Skin of body (tissue), 2 donors: ENCODE measurements around a stretch of chr11.

GRCh38 chr11:10601823-10602507, 33.5 kb upstream of the LYVE1 start:
- RAMPAGE, long total RNA = no peak

DNA sequence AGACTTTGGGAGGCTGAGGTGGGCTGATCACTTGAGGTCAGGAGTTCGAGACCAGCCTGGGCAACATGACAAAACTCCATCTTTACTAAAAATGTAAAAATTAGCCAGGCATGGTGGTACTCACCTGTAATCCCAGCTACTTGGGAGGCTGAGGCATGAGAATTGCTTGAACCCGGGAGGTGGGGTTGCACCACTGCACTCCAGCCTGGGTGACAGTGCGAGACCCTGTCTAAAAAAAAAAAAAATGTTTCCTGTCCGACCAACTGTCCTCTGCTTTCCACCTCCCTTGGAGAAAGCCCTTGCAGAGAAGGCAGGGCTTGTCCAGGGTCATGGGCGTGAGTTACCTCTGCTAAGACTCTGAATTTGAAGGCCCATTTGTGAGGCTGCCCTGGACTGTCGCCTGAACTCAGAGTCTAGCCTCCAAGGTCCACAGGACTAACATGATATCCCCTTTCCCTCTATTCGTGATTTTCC, 3.4 kb downstream of the IRAG1 start:
- RAMPAGE, long total RNA = no peak

DNA sequence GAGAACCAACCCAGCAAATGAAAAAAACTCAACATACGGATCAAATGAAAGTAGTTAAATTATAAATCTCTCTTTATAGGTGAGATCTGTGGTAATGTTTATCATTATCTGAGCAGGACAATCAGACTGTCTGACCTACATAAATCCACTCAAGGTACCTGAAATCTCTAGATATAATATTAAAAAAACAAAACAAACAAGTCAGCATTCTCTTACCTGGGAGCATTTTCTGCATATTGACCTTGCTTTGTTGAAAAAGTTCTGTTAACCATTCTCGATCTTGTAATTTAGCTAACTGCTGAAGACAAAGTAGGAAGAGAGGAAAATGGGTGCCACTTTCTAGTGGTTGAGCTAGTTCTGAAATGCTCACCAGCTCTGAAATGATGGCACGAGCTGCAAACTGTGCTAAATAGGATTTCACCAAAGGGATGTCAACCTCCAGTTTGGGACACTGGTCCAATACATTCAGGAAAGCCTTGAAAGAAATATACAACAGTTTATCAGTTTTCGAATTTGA, 8.8 kb downstream of the EIF4G2 start:
- RAMPAGE, long total RNA = no peak

- RAMPAGE, long total RNA = no peak
Measured at GRCh38 chr11:10801262-10802635, 7.0 kb downstream of the EIF4G2 start.

DNA sequence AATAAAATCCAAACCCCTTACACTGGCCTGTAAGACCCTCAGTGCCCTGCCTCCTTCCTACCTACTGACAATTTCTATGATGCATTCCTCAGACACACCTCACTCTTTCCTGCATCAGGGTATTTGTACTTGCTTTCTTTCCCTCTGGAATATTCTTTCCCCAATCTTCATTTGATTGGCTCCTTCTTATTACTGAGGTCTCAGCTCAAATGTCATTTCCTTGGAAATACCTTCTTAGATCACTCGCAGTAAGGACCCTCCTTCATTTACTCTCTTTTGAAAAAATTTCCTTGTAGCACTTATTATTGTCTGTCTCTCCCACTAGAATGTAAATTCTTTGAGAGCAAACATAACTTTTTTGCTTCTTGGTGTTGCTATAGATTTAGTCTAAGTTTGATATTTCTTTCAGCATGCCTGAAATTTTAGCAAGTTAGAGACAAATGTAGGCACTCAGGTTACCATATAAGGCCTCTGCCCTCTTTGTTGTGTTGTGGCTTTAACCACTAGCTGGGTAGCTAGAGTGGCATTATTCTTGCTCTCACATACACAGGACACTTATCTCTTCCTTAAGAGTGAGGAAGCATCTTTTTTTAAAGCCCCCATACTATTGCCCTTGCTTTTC, 11.4 kb downstream of the ZBED5 start:
- RAMPAGE, long total RNA = no peak

DNA sequence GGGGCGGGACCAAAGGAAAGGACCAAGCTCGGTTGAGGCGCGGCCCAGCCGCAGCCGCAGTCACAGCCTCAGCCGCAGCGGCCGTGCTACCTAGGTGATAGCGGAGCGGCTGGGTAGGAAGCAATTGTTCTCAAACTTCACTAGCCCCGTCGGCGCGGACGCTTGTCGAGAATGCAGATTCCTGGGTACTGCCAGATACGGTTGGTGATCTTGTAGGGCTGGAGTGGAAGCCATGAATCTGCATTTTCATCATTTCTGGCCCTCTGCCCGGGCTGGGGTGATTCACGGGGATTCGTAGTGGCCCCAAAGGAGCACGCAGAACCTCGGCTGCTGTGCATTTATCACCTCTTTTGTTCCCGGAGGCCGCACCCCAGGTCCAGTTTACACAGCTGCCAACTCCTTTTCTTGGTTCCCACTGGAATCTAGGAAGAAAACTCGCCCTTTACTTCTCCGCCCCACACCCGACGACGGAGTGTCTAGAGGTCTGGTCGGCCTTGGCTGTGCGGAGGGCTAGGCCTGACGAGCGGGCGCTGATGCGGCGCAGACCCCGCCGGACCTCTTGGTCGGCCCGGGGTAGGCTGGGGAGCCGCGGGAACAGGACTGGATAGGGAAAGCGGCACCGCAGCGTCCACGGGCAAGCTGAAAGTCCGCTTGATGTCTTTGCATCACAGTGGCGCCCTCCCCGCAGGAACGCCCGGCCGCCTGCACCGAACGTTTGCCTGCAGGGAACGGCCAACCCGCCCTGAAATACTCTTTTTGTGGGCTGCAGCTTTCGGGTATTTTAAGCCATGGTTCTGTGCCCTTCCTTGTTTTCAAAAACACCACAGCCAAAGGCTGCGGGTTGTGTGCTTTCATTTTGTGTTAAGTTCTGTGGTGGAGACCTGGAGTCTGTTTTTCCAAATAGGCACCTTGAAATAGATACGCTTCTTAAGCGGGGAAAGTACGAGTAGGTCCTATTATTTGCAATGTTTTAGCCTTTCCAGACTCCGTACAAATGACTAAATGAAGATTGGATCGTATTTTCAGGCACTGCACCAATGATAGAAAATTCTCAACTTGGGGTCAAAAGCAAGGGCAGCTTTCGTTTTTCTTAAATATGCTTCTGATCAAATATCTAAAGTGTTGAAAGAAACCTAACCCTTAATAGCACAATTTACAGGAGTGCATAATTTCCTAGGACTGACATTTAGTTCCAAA, 712 bp upstream of the ZBED5 start:
- RAMPAGE, long total RNA = start-site peak on the plus strand centred at position 71 of the sequence, 48 bp wide, 63 and 11 reads in 2 replicates

DNA sequence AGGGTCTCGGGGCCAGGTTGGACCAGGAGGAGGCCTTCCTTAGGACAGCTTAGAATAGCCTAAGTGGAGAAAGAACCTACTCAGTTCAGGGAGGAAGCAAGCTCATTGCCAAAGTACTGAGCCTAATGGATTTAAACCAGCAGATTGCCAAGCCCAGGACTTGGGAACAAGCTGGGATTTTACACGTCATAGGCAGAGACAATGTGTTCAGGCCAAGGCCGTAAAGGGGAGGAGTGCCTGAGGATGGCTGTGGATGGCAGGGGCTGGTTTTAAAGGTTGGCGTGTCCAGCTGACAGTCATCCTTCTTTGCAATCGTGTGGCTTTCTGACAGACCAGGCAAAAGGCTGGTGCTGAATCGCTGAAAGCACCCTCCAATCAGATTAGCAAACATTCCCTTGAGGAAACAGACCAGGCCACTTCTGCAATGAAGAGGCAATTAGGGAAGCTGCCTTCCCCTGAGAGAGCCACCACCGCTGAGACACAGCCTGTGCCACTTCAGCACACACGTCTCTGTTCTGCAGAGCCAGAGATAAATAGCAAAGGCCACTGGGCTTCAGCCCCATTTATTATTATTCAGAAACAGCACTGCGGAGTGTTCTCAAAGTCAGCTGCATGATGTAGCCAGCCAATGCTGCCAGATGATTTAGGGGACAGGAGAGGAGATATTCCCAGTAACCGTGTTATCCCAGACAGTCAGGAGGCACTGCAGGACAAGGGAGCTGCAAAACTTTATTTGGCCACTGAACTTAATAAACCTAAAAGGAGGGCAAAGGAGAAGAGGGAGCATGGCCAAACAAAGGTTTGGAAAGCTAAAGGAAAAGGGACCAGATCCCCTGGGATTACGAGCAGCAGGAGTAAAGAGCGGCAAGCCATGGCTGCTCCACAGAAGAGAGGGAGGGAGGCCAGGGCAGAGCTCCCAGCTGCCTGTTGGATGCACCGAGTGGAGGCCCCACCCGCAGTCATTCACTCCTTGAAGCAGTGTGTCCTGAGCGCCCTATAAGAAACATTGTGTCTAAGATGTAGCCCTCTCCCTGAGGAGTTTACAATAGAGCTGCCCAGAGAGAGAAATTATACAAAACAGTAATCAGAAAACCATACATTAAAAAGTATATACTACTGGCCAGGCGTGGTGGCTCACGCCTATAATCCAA, 54.3 kb upstream of the CSNK2A3 start:
- RAMPAGE, long total RNA = no peak

DNA sequence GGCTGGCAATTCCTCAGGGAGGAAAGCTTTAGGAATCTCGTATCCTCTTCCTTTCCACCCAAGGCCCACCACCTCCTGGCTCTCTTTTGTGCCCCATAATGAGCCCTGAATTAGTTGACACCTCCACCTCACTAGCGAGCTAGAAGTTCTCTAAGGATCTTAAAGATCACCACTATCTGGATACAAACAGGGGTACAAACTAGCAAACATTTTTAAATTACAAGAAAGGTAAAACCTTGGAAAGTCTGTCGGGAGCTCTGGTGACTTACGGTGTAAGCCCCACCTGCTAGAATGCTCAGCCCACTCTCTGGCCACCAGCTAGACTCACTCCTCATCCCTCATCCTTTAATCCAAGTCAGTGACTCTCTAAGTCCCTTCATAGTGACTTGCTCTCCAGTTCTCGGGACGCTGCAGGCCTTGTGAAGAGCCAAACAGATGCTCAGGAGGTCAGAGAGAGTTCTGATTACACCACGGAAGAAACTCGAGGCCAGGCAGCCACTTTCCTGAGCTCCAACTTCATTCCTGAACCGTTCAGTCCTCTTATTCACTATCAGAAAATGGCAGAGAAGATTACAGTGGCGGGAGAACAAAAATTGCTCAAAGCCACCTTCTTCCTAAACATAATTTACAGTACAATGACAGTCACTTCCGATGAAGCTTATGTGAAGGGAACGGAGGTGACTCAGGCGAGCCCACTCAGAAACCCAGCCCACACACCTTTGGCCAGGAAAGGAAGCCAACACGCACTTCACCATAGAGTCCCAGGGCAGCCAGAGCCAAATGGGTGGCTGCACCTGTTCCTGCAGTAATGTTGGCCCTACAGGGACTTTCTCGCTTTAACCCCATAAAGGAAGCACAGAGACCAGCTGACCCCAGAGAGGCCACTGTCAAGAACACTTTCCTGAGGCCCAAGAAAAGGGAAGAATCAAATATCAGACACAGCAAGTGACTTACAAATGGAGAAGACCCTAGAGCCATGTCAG, 100.4 kb downstream of the GALNT18 start:
- RAMPAGE, long total RNA = no peak

DNA sequence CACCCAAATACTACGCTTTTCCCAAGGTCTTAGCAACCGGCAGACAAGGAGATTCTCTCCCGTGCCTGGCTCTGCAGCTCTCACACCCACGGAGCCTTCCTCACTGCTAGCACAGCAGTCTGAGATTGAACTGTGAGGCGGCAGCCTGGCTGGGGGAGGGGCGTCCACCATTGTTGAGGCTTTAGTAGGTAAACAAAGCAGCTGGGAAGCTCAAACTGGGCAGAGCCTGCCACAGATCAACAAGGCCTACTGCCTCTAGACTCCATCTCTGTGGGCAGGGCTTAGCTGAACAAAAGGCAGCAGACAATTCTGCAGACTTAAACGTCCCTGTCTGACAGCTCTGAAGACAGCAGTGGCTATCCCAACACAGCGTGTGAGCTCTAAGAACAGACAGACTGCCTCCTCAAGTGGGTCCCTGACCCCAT, 70.0 kb upstream of the GALNT18 start:
- RAMPAGE, long total RNA = no peak

GRCh38 chr11:11843168-11843748, 1.5 kb downstream of the USP47 start:
- RAMPAGE, long total RNA = no peak

DNA sequence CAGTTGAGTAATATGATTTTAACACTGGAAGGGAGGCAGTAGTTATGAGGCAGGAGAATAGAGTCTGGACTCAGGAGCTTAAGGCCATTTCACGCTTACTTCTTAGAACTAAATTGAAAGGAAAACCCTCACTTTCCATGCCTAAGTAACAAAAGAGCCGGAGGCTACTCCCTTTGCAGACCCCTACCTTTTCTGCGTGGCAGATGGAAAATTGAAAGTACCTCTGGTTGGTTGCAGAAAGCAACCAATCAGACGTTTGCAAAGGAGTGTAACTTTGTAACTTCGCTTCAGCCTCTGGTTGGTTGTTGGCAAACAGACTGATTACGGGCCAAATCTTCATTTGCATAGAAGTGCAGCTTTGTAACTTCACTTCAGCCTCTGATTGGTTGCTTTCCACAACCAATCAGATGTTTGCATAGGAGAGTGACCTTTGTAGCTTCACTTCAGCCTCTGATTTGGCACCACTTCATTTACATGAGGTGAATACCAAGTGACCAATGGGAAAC, 15.8 kb downstream of the USP47 start:
- RAMPAGE, long total RNA = no peak

DNA sequence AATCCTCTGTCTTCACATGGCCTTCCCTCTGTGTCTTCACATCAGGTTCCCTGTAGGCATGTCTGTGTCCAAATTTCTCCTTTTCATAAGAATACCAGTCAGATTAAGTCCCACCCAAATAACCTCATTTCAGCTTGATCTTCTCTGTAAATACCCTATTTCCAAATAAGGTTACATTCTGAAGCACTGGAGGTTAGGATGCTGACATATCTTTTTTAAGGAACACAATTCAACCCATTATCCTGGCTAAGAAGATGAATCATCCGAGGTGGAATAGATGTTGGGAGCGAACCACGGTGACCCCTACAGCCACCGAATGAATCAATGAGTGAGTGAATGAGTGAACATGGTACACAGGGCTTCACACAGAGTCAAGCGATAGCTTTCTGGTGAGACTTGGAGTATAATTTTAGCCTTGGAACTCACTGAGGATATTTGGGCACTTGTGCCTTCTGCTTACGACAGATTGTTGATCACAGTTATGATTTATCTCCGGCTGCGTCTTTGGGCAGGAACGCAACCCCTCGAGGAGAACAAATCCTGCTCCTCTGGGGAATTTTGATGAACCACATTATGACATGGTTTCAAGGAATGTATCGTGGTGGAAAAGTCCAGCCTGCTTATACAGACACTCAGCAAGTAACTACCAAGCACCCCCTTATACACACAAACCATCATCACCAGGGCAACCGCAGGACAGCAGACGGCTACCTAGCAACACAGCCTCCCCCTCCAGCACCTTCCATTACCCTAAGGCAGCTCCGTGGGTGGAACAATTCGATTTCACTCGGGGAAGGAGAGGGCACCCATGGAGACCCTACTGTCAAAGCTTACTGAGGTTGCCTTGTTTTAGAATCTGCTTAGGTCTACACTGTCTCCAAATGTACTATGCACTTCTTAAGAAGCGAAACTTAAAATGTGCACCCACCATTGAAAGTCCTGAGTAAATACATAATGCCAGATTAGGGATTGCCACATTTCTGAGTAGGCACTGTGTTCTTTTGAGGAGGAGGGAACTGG, 34.0 kb upstream of the MICAL2 start:
- RAMPAGE, long total RNA = no peak

DNA sequence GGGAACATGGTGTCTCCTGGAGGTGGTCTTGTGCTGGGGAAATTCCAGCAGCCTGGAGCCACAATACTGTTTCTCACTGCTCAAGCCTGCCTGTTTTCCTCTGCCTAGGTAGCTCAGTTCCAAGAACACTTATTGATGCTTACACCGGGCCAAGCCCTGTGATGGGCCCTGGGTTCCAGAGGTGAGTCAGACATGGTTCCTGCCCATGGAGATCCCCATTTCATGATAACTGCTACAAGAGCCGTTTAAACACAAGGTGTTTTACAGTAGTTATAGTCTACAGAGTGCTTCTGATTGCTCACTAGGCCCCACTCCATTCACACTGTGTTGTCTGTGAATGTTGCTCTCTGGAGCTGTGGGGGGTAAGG, 813 bp upstream of the MICAL2 start:
- RAMPAGE, long total RNA = no peak

GRCh38 chr11:12170917-12171290, 60.5 kb downstream of the MICAL2 start:
- RAMPAGE, long total RNA = no peak

DNA sequence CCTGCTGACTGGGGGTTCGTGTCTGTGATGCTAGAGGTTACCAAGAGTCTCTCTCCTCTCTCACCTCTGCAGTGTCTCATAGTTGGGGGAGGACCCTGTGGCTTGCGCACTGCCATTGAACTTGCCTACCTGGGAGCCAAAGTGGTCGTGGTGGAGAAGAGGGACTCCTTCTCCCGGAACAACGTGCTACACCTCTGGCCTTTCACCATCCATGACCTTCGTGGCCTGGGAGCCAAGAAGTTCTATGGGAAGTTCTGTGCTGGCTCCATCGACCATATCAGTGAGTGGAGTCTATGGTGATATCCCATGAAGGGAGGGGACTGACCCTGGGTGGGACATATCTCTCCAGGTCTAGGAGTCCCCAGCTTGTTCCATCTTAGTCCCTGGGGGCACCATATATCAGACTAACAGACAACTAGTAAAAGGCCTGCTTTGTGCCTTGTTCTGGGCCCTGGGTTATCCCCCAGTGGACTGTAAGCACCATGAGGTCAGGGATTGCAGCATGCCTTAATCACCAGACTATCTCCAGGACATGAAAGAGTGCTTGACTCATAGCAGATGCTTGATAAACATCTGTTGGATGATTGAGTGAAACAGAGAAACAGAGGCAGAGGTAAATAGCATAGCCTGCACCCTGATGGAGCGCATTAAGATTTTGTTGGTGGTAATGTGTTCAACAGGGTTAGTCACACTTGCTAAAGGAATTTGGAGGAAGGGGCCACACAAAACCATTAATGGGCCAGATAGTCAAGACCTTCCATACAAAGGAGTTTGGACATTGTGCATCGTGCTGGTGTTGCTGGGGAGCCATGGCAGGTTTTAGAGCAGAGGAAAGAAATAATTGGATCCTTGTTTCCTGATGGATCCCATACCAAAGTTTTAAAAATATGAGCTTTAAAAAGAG, 94.0 kb downstream of the MICAL2 start:
- RAMPAGE, long total RNA = no peak

- RAMPAGE, long total RNA = no peak
Measured at GRCh38 chr11:12269534-12269873, 107.9 kb upstream of the PARVA start.

GRCh38 chr11:12409043-12409627, 31.8 kb downstream of the PARVA start:
- RAMPAGE, long total RNA = no peak

DNA sequence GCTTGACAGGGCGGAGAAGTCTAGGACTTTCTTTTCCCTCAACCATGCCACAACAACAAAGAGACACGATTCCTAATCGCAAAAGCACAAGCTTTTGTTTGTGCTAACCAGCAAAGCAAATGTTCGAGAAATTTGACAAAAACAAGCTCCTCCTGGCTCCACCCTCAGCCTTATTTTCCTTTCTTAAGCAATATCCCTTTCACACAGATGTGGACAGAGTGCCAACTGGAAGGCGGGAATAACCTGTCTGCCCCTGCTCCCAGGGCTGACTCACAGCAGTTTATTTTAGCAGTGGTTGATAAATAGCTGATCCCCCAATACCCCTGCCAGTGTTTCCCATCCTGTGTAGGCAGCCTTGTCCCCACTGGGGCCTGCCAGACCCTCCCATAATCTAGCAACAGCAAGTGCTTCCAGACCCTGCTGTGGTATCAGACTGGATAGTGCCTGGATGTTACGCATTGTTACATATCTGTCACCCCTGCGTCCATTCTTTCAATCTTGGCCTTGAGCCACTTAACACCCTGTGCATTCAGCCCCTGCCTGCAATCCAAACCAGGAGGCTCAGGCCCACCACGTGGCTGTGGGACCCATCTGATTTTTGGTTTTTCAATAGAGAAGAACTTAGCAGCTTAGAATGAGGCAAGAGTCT, 53.6 kb downstream of the PARVA start:
- RAMPAGE, long total RNA = no peak

DNA sequence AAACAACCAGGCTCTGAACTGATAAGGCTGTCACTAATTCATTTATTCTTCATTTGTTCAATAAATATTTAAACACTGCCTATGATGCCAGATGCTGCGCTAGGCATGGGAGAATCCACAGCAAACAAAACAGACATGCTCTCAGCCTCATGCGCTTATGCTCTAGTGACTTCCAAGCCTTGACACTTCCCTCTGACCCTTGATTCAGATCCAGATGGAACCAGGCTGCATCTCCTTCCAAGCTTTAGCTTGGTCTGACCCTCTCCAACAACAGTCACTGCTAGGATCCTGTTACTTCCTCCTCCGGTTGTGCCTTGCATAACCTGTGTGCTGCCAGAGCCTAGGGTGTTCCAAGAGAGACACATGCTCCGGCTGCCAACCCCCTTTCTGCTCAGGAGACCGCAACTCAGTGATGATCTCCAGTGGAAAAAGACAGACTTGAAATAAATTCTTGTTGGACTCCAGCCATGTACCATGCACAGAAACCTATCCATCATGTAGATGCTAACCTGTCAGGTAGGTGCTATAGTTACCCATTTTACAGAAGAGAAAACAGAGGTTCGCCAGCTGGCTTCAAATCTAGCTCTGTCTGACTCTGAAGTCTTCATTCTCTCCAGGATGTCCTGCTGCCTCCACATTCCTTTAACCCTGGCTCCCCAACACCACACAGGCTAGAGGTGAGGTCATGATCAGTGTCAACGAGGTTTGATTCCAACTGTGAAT, 136.3 kb upstream of the TEAD1 start:
- RAMPAGE, long total RNA = no peak

- RAMPAGE, long total RNA = no peak
Measured at GRCh38 chr11:12693136-12694164, 19.2 kb downstream of the TEAD1 start.